M059J (cell line): ENCODE results near the genes NR3C1, SCGB3A2 and SPINK5.

- RAMPAGE, long total RNA, result no peak
Measured at GRCh38 chr5:143164854-143165448, 238.5 kb downstream of the NR3C1 start.

- RAMPAGE, long total RNA, result no peak
Measured at GRCh38 chr5:143170358-143171144, 232.9 kb downstream of the NR3C1 start.

GRCh38 chr5:143243800-143244915, 159.3 kb downstream of the NR3C1 start:
- RAMPAGE, long total RNA, result no peak

- RAMPAGE, long total RNA, result no peak
Measured at GRCh38 chr5:143403165-143404178, at the start of gene NR3C1. TSS of gene NR3C1 (minus strand) at chr5:143403686.

DNA sequence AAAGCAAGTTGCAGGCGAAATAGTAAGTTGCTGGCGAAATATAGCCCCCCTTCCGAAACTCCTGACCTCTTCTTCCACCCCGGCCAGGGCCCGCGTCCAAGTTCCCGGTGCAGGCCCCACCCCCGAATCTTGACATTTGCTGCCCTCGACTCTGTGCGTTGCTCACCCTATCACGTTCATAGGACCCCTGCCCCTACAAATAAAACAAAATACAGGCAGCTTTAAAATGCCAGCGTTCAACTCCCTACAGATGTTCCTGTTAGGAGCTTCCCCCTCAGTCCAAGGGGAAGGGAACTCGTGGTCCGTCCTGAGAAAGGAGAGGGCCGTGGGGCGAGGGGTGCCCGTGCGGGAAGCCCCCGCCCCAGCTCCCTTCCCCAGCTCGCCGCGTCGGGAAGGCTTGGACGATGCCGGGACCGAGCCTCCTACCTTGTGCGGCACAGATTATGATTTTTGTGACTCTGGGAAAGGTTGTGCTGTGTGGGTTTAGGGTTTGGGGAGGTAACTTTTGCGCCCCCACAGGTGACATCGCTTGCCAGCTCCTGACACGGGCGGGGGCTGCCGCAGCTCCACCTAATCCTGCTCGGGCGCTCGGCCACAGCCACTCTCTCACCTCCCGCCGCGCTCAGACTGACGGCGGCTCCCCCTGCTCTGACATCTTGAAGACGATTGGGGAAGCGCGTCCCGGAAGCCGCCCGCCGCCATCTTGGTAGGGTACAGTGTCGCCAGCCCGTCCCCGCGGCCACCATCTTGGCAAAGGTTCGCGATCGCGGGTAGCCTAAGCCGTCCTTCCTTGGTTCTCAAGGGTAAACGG, 1.4 kb upstream of the NR3C1 start:
- RAMPAGE, long total RNA, result no peak

GRCh38 chr5:144169614-144170130, 787 bp downstream of the YIPF5 start:
- RAMPAGE, long total RNA, result no peak

DNA sequence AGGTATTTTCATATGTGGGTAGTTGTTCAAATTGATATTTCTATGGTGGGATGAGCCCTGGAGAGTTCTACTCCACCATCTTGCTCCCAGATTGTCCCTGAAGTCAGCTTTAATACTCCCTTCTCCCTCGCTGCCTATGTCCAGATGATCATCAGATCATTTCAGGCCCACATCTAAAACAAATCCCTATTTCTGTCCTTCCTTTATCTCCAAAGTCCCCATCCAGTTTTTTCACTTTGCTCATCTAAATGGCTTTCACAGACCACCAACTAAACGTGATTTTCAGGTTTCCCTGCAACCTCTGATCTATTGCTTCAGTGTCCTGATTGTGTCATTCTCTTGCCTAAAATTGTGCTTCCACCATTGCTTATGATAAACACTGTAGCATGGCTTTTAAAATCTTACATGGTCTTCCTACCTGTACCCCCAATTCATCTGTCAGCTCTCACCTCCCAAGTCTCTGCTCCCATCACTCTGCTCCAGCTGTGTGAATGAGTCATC, 342.0 kb downstream of the PRELID2 start:
- RAMPAGE, long total RNA, result no peak

- RAMPAGE, long total RNA, result no peak
Measured at GRCh38 chr5:145728014-145728756, 107.0 kb downstream of the PRELID2 start.

- RAMPAGE, long total RNA, result no peak
Measured at GRCh38 chr5:146007219-146007768, 70.9 kb downstream of the SH3RF2 start.

DNA sequence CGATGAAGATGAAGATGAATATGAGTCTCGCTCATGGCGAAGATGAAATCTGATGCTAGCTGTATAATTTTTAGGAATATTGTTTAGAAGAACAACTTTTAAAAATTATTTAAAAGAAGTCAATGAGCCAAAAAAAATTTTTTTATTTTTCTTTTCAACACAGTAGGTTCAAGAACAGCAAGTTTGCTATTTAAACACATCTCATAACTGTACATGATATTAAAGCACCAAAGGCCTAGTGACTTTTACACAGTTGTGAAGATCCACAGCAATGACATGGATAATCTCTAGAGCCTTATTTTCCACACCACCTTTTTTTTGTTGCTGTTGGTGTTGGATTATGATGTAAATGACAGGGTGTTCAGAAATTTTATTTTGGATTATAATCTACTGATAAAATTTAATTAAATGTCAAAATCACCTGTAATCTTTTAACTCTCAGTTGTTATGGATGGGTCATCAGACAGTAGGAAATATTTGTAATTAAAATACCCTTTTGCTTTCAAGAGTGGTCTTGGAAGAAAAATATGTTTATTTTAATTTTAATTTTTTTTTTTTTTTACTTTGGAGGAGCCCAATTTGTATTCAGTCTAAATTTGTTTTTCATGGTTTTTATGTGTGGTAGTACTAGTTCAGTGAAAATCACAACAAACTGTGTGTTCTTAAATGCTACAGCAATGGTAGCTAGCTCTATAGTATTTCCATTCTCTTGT, 52.5 kb upstream of the POU4F3 start:
- RAMPAGE, long total RNA, result no peak

DNA sequence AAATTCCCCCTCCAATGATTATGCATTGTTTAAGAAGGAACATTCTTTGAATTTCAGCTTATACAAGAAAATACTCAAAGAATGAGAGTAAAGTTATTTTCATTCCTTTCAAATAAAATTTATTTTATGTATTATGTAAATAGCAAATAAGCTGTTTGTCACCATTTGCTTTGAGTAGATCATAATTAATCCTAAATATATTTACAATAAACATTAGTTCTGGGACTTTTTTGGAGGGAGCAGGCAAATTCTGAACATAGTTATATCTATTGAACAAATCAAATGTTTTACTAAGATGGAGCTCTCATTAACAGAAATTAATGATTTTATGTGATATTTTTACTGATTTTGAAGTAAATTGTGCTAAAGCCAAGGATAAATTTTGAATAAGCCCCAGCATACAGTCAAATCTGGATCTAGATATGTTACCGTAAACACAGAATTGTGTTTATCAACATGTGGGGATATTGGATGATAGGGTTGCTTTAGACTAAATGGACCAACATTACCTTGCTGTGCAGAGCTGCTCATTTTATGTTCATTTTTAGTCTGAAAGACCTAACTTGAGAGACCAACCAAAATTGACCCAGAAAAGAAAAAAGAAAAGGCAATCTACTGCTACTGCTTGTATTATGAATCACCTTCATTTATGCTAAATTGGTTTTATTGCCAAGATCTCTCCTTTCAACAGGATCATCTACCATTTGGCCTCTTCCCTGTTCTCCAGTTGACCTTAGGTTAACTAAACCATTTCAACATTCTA, 48.7 kb upstream of the POU4F3 start:
- RAMPAGE, long total RNA, result no peak

GRCh38 chr5:146428564-146429166, 18.5 kb upstream of the TCERG1 start:
- RAMPAGE, long total RNA, result no peak

DNA sequence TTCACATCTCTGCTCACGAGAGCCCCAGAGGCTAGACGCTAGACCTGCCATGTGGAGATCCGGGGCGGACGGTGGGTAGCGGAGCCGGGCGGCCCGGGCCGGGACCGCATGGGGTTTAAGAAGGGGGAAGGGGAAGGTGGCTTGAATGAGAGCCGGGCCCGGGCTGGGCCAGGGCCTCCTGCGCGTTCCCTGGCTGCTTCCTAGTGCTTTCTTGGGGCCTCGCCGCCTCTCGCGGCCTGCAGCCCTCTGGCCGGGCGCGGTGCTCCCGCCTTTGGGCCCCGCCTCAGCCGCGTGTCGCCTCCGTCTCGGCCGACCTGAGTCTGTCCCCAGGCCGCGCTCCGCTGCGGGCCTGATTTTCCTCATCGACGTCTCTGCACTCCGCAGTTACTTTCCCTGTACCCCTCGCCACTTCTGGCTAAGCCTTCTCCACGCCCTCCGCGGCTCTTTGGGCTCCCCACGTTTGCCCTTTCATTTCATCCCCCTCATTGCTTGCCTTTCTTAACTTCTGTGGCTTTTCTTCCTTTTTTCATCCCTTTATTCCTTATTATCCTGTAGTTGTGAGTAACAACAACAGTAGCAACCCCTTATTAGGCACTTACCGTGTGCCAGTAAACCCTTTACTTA, 407 bp downstream of the TCERG1 start:
- RAMPAGE, long total RNA, result no peak

DNA sequence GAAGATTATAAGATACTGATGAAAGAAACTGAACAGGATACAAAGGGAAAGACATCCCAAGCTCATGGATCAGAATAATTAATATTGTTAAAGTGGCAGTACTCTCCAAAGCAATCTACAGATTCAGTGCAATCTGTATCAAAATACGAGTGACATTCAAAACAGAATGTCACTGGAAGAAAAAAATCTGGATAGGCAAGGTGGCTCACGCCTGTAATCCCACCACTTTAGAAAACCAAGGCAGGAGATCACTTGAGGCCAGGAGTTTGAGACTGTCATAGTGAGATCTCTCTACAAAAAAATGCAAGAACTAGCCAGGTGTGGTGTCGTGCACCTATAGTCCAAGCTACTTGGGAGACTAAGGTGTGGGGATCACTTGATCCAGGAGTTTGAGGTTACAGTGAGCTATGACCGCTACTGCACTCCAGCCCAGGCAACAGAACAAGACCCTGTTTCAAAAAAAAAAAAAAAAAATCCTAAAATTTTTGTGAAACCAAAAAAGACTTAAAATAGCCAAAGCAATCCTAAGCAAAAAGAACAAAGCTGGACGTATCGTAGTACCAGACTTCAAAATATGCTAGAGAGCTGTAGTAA, 28.6 kb downstream of the GPR151 start:
- RAMPAGE, long total RNA, result no peak

- RAMPAGE, long total RNA, result no peak
Measured at GRCh38 chr5:146491187-146491551, 24.8 kb downstream of the GPR151 start.

DNA sequence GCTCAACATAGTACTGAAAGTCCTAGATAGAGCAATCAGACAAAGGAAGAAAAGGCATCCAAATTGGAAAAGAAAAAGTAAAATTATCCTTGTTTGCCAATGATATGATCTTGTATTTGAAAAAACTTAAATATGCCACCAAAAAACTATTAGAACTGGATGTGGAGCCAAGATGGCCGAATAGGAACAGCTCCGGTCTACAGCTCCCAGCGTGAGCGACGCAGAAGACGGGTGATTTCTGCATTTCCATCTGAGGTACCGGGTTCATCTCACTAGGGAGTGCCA, 93.3 kb upstream of the GPR151 start:
- RAMPAGE, long total RNA, result no peak

DNA sequence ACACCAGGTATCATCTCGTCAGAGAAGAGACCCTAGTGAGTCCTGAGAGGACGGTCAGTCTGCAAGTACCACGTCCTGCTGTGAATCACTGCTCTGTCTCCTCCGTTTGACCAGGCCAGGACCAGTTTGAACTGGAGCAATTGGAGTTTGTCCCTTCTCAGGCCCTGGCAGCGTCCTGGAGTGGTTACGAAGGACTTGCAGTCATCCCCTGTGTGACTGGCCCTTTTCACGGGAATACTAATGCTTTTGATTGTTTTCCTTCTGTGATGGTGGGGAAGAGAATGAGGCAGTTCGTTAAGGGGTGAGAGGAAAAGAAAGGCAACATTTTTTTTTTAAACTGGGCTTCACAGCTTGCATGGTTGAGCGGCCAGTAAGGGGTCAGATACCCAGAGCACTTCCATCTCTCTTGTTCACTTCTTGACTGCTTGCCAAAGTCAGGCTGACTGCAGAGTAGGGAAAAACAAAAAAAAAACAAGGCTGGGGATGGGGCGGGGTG, 153.5 kb upstream of the STK32A start:
- RAMPAGE, long total RNA, result no peak

GRCh38 chr5:147382507-147383153, 127.2 kb downstream of the DPYSL3 start:
- RAMPAGE, long total RNA, result no peak

DNA sequence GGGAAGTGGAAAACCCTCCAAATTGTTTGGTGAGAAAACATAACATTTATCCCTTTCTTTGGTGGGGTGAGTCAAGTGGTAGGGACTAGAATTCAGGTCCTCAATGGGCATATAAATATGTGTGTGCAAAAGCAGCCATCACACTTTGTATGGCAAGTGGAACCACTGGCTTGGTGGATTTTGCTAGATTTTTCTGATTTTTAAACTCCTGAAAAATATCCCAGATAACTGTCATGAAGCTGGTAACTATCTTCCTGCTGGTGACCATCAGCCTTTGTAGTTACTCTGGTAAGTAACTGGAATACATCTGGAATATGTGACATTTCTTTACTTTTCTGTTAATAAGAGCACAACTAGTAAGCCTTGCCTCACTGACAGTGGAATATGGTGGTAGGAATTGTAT, at the start of gene SCGB3A2:
Gene SCGB3A2 (plus strand): TSS at position 141 of the 403 bp plus-strand sequence.
- RAMPAGE, long total RNA, result no peak

GRCh38 chr5:148063665-148064226, at the start of gene SPINK5:
TSS of gene SPINK5 (plus strand) at chr5:148063980.
- RAMPAGE, long total RNA, result no peak